Upper lobe of left lung (tissue), 5 donors: Measurements from ENCODE around the gene CFAP20.

DNA sequence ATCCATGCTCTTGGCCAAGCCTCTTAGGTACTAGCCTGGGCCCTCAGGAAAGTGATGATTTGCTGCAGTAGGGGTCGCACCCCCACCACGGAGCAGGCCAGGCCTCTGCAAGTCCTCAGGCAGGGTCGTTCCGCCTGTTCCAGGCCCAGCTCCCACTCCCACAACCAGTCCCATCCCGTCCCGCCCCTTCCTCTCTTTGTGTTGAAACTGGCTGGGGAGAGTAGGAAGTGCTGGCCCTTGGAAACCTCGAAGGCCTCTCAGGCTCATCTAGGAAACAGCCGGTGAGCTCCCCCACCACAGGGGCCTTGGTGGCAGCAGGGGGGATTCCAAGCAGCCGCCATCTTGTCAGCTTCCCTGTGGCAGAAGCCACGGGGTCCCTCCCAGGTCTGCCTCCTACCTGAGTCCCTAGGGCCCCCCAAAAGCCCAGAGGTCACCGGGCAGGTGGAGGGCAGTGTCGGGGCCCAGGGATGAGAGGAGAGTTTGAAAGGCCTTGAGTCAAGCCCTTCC lies 22.0 kb downstream of the MMP15 start:
- PRO-cap, 2 experiments, result no peak in any of the 2 experiments
- RAMPAGE, long total RNA, 4 experiments, result no peak in any of the 4 experiments

DNA sequence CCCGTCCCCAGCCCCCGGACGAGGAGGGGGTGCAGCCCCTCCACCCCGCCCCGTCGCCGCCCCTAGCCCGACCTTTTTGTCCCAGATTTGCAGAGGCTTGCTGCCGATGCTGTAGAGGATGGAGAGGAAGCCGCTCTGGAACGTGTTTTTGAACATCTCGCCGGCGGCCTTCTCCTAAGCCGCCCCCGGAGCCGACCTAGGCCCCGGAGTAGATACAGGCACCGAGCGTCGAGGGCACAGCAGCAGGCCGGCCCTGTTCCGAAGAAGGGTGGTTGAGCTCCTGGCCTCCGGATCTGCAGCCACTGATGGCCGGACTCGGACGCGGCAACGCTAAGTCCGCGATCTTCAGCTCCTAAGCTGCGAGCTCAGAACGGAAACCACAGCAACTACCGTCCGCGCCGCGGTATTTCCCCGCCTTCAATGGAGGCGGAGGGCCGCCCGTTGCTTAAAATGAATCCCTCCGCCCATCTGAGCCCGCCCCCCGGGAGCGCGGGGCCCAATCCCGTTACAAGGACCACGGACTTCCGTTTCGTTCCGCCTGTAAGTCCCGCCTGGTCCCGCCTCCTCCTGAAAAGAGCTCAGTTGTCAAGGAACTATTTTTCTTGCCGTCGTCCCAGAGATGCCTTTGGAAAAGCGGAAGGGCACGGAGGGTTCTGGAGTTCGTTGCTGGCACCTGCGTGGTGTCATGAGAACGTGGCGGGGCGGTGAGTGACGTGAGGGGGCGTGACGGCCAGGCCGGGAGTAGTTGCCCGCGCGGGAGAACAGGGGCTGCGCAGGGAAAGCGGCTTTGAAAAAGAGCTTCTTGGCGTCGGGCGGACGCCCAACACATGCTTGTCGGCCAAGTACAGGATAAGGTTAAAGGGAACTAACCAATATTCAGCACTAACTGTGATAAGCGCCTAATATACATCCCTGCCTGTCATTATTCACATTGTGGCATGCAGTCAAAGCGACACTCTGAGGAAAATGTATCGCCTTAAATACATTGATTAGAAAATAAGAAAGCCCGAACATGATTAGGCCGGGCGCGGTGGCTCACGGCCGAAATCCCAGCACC lies at the start of gene CFAP20:
CFAP20 (minus strand) TSS at position 422 of the 1,057 bp plus-strand sequence.
- PRO-cap, 2 experiments, result peak in 2 of 2 experiments; most common plus-strand start position 571 of the sequence (in 1); most common minus-strand start position 422 of the sequence (in 2)
- RAMPAGE, long total RNA, 4 experiments, result start-site peak on the minus strand in 4 of 4 experiments, centred at positions 379 to 420 of the sequence, 27 to 1,198 reads per replicate

DNA sequence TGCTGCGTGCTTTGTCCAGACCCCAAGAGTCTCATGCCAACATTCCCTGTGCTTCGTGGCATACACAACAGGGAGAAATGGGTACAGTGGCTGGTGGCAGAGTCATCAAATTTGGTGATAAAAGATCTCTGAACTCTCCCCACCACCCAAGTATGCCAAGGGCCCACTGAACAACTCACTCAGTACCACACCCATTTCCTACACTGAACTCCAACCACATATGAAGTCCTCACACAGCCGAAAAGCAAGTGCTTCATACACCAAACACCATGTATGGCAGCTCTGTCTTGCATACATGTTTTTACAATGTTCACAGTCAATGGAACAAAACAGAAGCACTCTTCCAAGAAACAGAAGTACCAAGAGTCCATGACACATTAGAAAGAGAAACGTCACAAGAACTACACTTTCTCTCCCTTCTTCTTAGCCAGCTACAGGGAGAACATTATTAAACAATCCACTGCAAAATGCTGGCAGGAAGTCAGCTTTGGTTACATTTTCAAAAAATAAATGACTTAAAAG lies 21.0 kb downstream of the CSNK2A2 start:
- PRO-cap, 2 experiments, result no peak in any of the 2 experiments
- RAMPAGE, long total RNA, 4 experiments, result start-site peak on the minus strand in 1 of 4 experiments, centred at position 376 of the sequence, 10 reads per replicate

- PRO-cap, 2 experiments, result no peak in any of the 2 experiments
- RAMPAGE, long total RNA, 4 experiments, result no peak in any of the 4 experiments
Observed at GRCh38 chr16:58421007-58421496, 28.8 kb downstream of the GINS3 start.

DNA sequence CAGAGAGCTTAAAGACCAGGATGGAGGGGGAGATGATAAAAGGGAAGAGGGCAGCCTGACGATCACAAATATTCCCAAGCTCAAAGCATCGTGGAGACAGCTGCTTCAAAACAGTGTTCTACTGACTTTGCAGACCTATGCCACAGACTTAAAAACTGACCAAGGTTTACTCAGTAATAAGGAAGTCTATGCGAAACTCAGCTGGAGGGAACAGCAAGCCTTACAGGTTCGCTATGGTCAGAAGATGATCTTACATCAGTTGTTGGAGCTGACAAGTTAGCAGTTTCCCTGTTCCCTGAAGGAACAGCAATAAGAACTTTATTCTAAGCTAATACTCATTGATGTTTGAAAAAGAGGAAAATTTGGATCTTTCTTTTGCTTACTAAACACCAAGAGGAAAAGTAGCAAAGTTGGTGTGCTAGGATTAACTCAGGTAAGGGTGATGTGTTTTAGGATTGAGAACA lies 3.5 kb downstream of the SETD6 start:
- PRO-cap, 2 experiments, result no peak in any of the 2 experiments
- RAMPAGE, long total RNA, 4 experiments, result start-site peak on the plus strand in 1 of 4 experiments, centred at position 103 of the sequence, 12 reads per replicate

- PRO-cap, 2 experiments, result no peak in any of the 2 experiments
- RAMPAGE, long total RNA, 4 experiments, result no peak in any of the 4 experiments
Observed at GRCh38 chr16:58544979-58545555, 29.8 kb downstream of the SETD6 start.

DNA sequence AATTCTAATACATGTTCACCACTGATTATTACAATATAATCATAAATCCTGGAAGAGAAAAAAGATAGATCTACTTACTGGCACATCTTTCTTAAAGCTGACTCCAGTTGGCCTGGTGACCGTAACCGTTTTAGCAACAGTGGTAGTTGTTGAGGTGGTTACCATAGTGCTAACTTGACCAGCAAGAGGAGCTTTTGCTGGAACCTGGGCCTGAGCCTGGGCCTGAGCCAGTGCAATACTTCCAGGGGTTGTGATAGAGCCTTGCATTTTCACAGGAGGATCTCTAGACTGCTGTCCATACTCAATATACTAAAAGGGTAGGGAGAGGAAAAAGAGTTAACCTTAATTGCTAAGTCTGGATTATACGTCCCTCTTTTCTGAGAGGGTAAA lies 36.2 kb downstream of the SETD6 start:
- PRO-cap, 2 experiments, result no peak in any of the 2 experiments
- RAMPAGE, long total RNA, 4 experiments, result no peak in any of the 4 experiments

- PRO-cap, 2 experiments, result no peak in any of the 2 experiments
- RAMPAGE, long total RNA, 4 experiments, result no peak in any of the 4 experiments
Observed at GRCh38 chr16:58611876-58612448, 17.7 kb downstream of the CNOT1 start.

GRCh38 chr16:58792086-58792651 lies 58.1 kb upstream of the GOT2 start:
- PRO-cap, 2 experiments, result no peak in any of the 2 experiments
- RAMPAGE, long total RNA, 4 experiments, result no peak in any of the 4 experiments

DNA sequence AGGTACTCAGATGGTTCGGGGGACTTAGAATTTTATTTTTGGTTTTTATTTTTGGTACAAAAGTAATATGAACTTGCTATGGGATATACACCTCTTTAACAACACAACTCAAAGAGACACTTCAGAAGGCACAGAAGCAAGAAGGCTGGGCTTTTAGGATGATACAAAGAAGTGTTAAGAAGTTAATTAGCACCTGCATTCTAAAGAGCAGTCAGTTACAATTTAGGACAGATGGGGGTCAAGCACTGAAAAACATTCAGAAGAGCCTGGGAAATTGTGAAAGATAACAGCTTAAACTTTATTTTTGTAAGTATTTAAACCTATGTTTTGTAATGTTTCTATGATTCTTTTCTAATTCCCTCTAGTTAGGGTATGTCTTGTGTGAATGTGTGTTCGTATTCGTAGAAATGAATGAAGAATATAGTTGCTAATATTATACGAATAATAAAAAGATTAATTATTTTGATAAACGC lies 163.4 kb downstream of the CDH8 start:
- PRO-cap, 2 experiments, result no peak in any of the 2 experiments
- RAMPAGE, long total RNA, 4 experiments, result no peak in any of the 4 experiments

- PRO-cap, 2 experiments, result no peak in any of the 2 experiments
- RAMPAGE, long total RNA, 4 experiments, result no peak in any of the 4 experiments
Observed at GRCh38 chr16:64947014-64947735, 174.7 kb downstream of the CDH11 start.

DNA sequence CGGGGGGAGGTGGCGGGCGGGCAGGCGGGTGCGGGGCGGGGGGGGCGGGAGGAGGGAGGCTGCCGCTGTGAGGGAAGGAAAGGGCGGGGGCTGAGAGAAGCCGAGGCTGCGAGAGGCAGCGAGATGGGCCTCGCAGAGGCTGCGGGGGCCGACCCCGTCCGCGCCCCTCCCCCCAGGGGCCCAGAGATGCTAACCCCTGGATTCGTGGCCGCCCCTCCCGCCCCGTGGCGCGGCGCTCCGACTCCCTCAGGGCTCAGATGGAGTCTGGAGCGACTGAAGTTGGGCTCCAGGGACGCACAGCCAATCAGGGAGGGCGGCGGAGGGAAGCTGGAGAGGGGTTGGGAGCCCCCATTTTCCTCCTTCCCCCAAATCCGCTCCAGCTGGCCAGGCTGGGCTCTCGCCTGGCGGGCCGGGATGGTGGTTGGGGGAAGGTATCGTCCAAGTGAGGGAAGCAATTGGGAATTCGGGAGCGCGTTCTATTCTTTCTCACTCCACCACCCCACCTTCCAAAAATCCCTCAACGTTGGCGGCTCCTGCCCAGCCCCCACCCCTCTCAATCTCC lies 318 bp upstream of the CDH11 start:
- PRO-cap, 2 experiments, result peak in 2 of 2 experiments; most common plus-strand start position 95 of the sequence (in 1)
- RAMPAGE, long total RNA, 4 experiments, result no peak in any of the 4 experiments

DNA sequence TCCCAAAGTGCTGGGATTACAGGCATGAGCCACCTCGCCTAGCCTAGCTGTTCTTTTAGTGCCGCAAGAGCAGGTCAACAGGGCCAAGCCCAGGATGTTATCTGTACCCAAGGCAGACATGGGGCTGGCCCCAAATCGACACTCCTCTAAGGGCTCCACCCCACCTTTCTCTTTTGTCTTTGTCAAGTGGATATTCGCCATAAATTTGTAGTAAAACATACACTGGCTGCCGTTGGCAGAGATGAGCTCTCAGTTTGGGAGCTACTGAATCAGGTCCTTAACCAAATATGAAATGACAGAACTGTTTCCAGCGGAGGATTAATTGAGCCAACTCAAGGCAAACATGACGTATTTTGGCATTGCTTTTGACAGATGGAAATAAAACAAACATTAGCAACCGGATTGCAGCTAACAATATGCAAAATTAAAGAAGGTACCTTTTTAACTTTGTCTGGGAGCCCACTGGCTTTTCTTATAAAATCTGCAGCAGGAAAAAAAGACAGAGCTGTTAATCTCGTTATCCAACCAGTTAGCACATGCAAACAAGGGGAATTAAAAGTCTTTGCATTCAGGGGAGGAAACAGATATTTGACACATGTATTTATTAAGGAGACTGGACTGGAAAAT lies 556.8 kb upstream of the CDH5 start:
- PRO-cap, 2 experiments, result no peak in any of the 2 experiments
- RAMPAGE, long total RNA, 4 experiments, result no peak in any of the 4 experiments

DNA sequence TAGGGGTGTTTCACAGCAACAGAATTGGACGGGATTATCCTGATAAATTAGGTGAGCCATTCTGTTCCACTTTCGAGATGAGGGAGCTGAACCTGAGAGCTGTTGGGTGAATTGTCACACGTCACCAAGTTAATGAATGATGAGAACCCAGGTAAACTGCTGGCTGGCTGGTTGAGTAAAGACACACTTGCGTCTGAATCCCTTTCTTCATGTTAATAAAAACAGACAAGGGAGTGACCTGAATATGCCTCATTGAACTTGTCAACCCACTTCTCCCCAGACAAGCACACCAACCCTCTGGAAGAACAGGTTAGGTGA lies 400.9 kb upstream of the CDH5 start:
- PRO-cap, 2 experiments, result no peak in any of the 2 experiments
- RAMPAGE, long total RNA, 4 experiments, result no peak in any of the 4 experiments

DNA sequence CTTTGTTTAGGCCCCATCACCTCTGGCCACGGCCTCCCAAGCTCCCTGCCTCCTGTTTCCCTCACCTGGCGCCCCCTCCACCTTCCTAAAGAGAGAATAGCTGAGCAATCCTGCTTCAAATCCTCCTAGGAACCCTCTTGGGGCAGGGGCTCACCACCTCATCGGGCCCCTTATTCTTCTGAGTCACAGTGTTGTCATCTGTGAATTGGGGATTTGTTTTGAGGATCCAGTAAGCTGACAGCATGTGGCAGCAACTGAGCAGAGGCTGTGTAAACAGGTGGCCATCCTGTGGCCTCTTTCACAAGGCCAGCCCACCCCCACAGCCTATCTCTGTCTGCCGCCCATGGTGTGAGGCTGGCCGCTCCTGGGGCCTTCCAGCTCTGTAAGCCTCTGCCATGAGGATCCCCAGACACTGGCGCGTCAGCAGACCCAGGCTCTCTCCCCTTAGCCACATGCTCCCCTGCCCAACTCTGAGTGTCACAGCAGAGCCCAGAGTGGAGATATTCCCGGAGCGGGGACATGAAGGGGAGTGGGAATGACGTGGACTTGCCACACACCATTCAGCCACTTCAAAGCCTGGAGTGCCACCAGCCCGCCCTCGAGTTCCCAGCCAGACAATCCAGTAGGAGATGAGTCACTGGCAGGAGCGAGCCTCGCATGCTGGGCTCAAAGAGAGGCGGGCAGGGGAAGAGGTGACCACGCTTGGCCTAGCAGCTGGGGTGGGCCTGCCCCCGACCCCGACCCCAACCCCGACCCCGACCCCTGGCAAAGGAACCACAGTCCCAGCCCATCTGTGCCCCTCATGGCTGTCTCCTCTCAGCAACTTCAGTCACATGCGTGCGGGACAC lies 6.6 kb downstream of the BEAN1 start:
- PRO-cap, 2 experiments, result no peak in any of the 2 experiments
- RAMPAGE, long total RNA, 4 experiments, result no peak in any of the 4 experiments

DNA sequence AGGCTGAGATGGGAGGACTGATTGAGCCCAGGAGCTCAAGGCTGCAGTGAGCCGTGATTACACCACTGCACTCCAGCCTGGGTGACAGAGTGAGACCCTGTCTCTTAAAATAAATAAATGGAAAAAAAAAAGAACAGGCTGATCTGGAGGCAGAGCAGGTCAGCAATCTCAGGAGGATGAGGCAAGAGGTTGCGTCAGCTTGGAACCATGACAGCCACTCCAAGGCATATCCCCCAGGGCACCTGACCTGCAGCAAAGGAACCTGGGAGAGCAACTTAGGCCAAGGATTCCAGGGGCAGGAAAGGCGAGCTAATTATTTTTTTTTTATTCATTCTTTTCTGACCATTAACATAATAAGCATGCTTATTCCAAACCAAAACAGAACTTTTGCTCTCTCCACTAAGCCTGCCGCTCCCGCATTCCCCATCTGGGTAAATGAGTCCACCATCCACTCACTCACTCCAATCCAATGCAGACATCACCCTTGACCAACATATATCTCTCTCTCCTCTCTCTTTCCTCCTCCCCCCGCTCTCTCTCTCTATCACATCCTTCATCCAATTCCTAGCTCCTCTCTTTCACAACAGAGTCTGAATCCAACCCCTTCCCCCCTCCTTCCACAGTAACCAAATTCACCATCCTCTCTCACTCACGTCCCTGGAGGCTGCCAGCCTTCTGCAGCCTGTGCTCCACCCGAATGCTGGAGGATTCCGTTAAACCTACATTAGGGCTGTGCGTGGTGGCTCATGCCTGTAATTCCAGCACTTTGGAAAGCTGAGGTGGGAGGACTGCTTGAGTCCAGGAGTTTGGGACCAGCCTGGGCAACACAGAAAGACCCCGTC lies 47.5 kb downstream of the TK2 start:
- PRO-cap, 2 experiments, result no peak in any of the 2 experiments
- RAMPAGE, long total RNA, 4 experiments, result start-site peak on the minus strand in 1 of 4 experiments, centred at position 734 of the sequence, 14 reads per replicate

- PRO-cap, 2 experiments, result no peak in any of the 2 experiments
- RAMPAGE, long total RNA, 4 experiments, result no peak in any of the 4 experiments
Observed at GRCh38 chr16:66508127-66508719, 41.7 kb downstream of the TK2 start.

DNA sequence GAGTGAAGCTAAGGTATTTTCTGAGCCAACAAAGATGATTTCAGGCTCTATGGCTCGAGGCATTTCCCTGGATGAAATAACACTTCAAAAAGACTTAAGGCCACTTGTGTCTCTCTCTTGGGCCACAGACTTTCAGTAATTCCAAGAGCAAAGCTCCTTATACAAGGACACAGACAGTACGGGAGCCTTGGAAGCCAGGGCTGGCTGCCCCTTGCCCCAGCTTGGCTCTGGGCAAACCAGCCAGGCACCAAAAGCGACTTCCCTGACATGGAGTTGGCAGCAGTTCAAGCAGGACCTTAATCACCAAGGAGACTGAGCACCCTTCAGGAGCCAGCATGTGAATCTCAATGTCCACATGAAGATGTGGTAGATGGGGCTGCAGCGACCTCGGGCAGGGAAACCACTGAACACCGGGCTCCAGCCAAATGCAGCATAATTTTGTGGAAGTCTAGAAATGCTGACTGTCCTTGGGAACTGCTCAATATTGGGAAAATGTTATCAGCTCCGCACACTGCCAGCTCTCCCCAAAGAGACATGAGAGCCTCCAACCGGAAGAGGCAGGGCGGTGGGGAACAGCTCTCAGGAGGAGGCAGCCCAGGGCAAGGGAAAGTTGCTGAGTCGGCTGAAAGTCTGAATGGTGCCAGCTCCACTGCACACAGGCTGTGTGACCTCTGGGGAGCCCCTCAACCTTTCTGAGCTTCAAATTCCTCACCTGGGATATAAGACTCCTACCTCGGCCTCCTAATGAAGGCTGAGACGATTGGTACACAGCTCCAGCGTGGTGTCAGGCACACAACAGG lies 38.9 kb downstream of the TK2 start:
- PRO-cap, 2 experiments, result no peak in any of the 2 experiments
- RAMPAGE, long total RNA, 4 experiments, result no peak in any of the 4 experiments

DNA sequence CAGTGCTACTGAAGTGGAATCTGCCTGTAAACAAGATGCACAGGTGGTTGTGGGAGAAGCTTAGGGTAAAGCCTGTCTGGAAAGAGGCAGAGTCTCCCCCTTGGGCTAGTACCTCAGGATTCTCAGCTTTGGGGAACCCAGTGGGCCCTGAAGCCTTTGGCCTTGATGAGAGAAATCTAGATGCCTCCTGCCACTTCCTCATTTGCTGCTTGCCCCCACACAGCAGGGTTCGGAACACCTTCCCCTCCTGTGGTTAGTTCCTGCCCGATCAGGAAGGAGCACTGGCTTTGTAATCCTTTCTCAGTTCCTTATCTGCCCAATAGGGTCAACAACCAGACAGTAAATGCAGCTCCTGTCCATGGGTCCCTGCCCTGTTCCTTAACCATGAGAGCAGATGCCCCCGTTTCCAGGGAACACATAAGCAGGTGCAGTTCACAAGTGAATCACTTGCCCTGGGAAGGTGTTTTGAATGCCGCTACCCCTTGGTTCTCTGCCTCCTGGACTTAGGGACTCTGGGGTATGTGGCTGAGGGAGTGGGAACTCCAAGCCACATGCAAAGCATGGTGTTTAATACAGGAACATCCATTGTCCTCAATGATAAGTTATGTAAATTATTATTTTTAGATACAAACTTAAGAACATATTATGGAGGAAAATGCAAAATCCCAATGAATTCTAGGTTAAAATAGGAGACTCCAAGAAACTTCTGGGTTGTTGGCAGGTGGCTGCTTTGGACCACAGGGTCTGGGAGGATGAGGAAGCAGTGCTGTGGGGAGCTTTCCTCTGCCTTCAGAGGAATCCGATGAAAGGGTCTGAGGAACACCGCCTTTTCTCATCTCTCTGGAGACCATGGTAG lies 24.9 kb downstream of the TK2 start:
- PRO-cap, 2 experiments, result no peak in any of the 2 experiments
- RAMPAGE, long total RNA, 4 experiments, result no peak in any of the 4 experiments

GRCh38 chr16:66553170-66553732 lies 875 bp downstream of the CKLF start:
- PRO-cap, 2 experiments, result peak in 1 of 2 experiments; most common plus-strand start chr16:66553402 (in 1); most common minus-strand start chr16:66553366 (in 1)
- RAMPAGE, long total RNA, 4 experiments, result no peak in any of the 4 experiments